H7 (cell line): Measurements from ENCODE around the gene MDN1.

- RAMPAGE, long total RNA, result no peak
These were observed 15.6 kb downstream of the RARS2 start for GRCh38 chr6:87573962-87574895.

- RAMPAGE, long total RNA, result no peak
These were observed 1.2 kb downstream of the AKIRIN2 start for GRCh38 chr6:87700540-87701458.

DNA sequence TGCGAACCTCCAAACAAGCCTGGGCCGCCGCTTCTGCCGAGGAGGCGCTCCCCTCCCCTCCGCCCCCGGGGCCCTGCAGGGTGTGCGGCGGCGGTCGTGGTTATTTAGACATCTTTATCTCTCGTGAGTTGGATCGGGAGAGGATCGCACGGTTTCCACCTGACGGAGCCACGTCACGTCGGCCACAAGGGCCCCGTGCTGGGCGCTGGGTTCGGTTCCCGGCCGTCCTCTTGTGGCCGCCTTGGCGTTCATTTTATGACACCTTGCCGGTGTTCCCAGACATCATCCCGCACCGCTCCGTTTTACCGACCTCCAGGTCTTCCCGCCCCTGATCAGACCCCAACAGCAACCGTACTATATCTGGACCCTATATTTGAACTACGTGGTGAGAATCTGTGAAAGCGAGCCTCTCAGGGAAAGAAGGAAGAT, 1.3 kb upstream of the CNR1 start:
- RAMPAGE, long total RNA, result no peak

DNA sequence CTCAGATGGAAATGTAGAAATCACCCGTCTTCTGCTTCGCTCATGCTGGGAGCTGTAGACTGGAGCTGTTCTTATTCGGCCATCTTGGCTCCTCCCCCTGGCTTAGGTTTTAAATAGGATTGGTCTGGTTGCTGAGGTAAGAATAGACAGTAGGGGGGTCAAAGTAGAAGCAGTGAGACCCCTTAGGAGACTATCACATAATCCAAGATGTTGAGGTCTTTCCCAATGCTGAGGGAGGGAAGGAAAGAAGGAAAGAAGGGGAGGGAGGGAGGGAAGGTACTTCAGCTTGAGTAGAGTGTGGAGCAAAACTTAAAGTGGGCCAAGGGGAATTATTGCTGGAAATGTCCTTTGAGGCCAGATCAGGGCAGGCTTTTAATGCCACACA, 361.1 kb upstream of the CNR1 start:
- RAMPAGE, long total RNA, result no peak

DNA sequence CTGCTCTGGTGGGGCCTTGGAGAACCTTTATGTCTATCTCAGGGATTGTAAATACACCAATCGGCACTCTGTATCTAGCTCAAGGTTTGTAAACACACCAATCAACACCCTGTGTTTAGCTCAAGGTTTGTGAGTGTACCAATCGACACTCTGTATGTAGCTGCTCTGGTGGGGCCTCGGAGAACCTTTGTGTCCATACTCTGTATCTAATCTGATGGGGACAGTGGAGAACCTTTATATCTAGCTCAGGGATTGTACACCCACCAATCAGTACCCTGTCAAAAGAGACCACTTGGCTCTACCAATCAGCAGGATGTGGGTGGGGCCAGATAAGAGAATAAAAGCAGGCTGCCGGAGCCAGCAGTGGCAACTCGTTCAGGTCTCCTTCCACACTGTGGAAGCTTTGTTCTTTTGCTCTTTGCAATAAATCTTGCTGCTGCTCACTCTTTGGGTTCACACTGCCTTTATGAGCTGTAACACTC, 15.0 kb upstream of the PNRC1 start:
- RAMPAGE, long total RNA, result no peak

- RAMPAGE, long total RNA, result no peak
These were observed 4.7 kb downstream of the PNRC1 start for GRCh38 chr6:89085213-89085730.

- RAMPAGE, long total RNA, result no peak
These were observed 478 bp downstream of the UBE2J1 start for GRCh38 chr6:89352000-89352487.

- RAMPAGE, long total RNA, result no peak
These were observed 4.8 kb upstream of the UBE2J1 start for GRCh38 chr6:89357023-89357992.

GRCh38 chr6:89474704-89475039, 41.7 kb downstream of the ANKRD6 start:
- RAMPAGE, long total RNA, result no peak

DNA sequence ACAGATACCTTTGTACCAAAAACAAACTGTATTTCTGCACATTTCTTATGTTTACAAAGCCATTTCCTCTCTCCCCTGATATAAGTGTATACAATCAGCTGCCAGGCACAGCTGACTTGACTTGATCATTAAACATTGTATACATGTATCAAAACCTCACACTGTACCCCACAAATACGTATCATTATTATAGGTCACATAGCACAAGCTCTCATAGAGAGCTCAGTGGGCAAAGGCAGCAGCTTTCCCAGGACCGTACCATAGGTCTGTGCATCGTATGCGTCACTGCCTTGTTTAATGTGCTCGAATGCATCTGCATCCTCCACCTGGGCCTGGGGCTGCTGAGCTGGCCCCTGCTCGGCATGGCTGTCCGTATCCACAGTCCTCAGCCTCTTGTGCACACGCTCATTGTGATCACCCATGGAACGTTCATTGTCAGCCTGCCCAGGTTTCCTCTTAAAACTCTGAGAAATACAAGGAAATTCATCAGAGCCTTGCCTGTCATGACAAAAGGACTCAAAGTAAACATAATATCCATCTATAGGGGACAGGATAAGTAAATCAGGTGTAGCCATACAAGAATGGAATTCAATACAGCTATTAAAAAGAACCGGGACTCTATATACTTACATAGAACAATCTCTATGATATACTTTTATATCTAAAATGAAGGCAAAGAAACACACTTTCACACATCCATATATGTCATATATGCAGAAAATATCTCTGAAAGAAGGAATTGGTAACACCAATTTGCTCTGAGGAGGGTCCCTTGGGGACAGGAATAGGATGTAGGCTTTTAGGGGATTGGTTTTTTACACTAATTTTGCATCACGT, 17.2 kb upstream of the LYRM2 start:
- RAMPAGE, long total RNA, result no peak

DNA sequence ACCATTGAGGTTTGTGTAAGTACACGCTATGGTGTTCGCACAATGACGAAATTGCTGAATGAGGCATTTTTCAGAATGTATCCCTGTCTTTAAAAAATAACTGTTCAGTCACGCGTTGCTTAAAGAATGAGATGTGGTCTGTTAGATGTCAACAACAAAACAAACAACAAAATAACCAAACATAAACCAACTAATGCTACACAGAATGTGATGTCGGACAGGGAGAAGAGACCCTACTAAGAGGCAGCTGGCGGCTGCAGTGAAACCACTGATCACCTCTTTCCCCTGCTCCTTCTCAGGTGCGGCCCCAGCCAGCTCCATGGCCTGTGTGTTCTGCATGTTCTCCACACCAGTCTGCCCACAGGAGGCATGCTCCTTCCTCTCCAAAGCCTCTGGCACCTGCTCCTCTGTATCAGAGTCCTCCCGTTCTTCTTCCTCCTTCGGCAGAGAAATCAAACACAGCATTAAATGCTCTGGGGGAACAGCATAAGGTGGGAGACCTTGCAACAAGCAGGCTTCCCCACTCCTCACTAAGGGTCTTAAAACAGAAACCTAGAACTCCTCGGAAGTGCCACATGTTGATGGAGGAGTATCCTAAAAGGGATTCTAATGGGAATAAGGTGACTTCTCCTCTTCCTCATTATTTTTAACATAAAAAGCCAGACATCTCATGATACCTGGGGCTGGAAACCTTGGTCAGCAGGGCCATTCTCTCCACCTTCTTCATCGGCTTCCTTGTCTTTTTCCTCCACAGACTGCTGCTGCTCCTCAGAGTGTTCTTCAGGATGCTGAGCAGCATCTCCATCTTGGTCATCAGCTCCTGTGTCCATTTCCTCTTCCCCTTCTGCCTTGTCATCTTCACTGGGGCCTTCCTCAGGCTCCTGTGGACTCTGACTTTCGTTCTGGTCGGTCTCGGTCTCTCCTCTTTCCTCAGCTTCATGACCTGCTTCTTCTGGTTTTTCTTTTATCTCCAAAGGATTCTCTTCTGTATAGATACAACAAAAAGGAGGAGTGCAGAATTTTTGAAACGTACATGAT, 19.7 kb upstream of the LYRM2 start:
- RAMPAGE, long total RNA, result no peak

DNA sequence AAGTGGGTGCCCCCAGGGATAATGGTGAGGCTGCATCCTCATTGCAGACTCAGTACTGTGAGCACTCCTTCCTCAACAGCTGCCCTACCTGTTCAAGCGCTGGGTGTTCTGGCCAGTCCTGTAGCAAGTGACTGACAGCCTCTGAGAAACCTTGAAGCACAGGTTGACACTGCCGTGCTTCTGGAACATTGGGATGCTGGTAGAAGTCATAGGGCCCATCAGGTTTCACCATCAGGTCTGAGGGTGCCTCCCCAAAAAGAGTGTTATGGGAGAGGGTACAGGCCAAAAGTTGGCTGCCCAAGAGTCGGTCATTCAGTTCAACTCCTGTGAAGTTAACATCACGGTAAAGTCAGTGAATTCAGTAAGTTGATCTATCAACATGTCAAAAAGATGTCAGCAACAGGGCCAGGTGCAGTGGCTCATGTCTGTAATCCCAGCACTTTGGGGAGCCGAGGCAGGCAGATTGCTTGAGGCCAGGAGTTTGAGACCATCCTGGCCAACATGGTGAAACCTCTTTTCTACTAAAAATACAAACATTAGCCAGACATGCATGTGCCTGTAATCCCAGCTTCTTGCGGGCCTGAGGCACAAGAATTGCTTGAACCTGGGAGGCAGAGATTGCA, 50.0 kb upstream of the LYRM2 start:
- RAMPAGE, long total RNA, result no peak

GRCh38 chr6:89819247-89820179, at the start of gene MDN1:
Gene MDN1 (minus strand): TSS chr6:89819794.
- RAMPAGE, long total RNA, result no peak

DNA sequence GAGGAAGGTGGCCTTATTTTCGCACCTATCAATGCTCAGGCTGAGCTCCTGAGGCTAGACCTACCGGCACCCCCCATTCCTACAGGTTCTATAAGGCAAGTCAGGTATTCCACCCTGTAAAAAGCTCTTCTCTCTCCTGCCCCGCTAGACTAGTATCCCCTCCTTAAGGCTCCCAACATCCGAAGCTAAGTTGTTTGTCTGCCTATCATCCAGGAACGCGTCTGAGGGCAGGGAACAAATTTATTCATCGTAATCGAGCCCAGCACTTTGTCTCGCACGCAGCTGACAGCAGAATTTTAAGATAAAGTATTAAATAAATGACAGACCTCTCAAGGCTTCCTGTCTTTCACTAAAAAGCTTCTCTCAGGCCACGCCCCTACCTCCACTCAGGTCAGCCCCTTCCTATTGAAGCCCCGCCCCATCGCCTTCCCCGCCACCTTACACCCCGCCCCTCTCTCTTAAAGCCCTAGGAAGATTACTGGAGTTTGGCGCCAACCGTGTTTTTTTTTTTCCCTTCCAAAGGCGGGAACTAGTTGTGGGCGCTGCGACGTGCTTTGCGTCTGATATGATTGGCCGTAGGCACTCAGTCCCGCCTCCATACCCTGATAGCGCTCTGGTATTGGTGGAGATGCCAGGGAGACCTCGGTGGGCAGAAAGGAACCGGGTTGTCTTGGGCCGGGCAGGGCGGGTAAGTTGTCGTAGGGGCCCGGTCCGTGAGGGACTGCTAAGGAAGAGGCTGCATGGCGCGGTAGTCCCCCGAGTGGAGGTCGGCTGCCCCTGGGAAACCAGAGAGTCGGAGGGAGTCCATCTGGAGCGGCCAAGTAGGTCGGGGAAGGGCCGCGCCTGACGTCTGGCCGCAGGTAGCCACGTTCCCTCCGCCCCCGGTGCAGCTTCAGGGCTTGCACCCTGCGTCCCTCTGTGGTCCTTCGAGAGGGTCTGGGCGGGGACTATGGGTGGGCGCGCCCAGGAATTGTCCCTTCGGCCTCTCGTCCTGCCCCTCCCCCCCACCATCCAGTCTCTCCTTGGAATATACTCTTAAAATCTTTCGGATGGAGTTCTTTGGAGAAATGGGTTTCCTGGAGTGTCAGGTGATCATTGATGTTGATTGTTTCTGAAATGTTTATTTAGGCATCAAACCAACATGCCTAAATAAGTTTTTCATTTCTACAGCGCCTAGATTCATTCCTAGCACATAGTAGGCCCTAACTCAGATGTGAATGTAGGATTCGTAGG, 10.1 kb upstream of the MDN1 start:
- RAMPAGE, long total RNA, result no peak

- RAMPAGE, long total RNA, result no peak
These were observed 127.2 kb downstream of the BACH2 start for GRCh38 chr6:90169421-90169934.

- RAMPAGE, long total RNA, result no peak
These were observed 29.4 kb downstream of the BACH2 start for GRCh38 chr6:90267149-90267773.

DNA sequence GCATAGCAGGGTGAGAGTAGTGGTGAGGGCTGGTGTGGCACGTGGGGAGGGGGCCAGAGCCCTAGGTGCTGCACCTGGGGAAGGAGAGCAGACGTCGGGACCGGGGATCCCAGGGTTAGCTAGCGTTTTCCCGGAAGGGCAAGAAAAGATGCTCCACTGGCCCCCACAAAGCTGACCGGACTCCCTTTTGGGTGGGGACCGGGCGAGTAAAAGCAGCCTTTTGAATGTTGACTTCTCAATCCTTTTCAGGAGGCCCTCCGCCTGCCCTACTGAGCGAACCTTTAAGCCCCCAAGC, 540 bp upstream of the BACH2 start:
- RAMPAGE, long total RNA, result no peak

DNA sequence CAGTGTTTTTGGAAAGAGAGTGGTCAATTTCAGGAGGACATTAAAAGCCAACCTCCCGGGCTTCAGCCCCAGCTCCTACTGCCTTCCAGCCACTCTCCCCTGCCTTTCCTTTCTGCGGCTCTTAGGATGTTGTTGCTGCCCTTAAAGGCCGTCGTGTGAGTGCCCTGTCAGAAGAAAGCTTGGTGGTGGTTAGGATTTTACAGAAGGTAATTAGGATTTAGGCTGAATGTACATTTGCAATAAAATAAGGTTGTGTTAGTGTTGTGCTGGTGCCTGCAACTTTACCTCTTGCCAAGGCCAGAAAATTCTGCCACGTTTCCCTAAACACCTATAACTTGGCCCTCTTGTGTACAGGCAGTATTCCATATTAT, 873 bp upstream of the BACH2 start:
- RAMPAGE, long total RNA, result no peak

GRCh38 chr6:90351191-90351745, 54.6 kb upstream of the BACH2 start:
- RAMPAGE, long total RNA, result no peak

DNA sequence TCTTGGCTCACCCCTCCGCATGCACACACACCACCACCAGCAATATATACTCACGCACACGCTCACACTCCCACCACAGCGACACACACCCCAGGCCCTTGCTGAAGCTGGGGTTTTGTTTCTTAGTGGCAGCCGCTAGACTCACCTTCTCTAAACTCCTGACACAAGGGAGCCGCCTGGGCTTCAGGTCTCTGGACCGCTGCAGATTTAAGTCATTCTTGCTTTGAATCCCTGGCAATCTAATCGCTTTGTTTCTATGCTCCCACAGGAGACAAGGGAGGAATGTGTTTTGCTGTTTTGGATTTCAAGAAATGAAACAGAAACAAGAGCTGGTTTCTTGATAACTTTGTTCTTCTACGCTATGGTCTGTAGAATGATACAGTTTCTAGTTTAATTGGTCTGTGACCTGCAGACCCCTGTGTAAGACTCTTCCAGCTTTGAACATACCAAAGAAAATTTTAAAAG, 59.5 kb upstream of the BACH2 start:
- RAMPAGE, long total RNA, result no peak